ENCODE results near the genes MOGAT1 and KCNE4.

DNA sequence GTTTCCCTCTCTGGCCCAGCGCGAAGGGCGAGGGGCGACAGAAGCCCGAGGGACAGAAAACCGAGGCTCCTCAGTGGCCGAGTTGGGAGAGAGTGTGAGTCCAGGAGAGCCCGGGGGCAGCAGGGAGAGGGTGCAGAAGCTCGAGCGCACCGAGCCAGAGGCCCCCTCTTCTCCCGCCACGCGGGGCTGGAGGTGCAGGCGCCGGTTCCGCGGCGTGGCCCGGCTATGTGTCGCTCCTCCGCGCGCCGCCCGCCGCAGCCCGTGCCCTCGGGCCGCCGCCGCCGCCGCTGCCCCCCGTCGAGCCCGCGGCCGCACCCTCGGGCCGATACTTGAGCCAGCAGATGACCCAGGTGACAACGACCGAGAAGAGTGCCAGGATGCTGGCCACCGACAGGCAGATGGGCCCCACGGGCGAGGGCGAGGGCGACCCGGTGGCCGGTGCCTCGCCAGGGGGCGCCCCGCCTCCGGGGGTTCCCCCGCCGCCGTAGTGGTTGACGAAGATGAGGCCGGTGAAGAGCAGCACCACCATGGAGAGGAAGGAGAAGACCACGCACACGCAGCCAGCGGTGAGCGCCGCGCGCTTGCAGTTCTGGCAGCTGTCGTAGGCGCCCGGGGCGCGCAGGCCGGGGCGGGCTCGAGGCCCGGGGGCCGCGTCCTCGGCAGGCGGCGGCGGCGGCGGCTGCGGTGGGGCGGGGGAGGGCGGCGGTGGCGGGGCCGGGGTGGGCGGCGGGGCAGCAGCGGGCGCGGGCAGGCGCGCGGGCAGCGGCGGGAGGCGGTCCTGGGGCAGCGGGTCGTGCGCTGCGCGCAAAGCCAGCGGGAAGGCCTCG is 937 bp downstream of the ENSG00000288658 start:
- PRO-cap = no peak

GRCh38 chr2:222427669-222428421 is 3.5 kb downstream of the SGPP2 start:
- PRO-cap = no peak

DNA sequence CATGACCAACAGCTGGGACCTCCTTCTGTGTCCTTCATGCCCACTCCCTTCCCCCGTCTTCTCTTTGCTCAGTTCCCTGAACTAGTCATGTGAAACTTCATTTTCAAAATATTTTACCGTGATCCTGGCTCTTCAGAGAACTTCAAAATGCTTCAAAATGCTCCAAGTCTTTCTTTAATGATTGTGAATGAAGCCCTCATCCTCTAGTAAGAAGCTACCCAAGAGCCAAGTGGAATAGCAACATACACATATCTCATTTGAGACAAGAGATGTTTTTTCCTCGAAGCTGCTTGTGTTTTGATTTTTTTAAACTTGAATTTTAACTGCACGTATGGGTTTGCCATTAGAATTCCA is 91.8 kb downstream of the FARSB start:
- PRO-cap = no peak

DNA sequence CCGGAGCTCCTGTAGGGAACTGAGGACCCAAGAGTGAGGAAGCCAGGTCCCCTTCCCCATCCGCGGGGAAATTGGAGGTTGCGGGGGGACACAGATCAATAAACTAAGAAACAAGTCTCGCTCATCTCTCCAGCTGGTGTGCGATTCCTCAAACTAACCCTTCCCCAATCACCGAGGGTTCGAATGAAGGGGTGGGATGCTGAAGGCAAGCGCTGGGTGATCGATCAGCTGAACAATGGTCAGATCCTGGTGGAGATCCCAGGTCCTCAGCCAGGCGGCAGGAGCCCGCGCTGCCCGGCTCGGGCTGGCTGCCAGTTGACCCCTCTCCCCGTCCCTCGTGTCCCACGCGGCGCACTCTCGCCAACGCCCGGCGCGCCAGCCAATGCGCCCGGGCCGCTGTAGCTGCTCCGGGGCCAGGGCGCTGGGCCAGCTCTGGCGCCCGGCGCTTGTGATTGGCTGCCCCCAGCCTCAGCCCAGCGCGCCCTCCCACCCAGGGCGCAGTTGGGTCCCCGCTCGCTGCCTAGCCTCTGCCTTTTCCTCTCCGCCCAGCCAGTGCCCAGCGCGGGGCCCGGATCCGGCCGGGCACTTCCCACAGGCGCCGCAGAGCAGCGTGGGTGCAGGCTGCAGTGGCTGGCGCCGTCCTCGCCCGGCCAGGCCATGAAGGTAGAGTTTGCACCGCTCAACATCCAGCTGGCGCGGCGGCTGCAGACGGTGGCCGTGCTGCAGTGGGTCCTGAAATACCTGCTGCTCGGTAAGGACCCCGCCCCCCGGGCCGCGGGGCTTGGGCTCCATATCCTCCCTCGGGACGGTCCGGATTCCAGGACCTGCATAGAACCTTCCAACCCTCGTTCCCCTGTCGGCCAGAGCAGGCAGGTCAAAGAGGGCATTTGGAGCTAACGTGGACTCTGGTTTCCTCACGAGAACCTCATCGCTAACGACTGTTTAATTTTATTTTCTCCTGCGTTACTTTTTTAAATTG is at the start of gene MOGAT1:
TSS of gene MOGAT1 (plus strand) at position 530 of the 979 bp plus-strand sequence.
- PRO-cap = no peak

DNA sequence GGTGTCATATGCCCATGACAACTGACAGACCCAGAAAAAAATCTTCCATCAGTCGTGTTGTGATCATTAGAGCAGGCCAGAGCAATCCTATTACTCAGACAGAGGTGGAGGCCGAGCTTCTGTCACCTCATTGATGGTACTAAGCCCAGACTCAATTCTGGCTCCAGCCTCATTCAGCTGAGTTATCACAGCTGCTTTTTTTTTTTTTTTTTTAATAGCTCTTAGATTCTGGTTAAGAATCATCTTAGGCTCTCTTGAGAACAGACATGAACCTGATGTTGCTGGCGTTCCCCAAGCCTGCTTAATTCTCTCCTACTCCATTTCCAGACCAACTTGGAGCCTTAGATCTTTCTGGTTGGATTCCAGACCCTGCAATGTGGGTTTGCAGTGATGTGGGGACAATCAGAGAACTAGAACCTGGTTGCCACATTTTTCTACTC is 43.2 kb downstream of the MOGAT1 start:
- PRO-cap = no peak

GRCh38 chr2:222715719-222716056 is 44.2 kb downstream of the MOGAT1 start:
- PRO-cap = no peak

DNA sequence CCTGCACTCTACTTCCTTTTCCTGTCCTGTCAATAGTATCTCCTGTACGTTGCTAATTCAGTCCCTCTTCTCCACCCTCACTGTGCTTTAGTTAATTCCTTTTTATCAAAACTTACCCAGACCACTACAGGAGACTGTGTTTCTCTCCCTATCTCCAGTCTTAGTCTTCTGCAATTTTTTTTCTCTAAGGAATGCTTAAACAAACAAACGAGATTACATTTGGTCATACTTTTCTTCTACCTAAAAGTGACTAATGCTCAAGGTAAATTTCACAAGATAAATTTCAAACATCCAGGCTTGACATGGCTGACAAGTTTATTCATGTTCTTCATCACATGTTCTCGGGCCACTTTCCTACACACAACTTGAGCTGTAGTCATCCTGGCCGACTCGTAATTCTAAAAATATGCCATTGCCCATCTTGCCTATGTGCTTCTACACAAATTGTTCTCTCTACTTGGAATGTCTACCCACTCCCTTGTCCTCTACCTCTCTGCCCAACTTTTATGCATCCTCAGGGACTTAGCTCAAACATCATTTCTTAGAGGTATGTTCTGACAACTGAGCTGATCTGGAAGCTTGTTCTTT is 23.2 kb upstream of the ACSL3 start:
- PRO-cap = no peak

- PRO-cap = bidirectional peak, plus-strand start at chr2:222844587, minus-strand start at chr2:222844444
These were observed 16.5 kb upstream of the ACSL3 start for GRCh38 chr2:222844180-222844938.

GRCh38 chr2:222879186-222879842 is 18.5 kb downstream of the ACSL3 start:
- PRO-cap = no peak

GRCh38 chr2:223051675-223052435 is at the start of gene KCNE4:
Gene KCNE4, plus strand, starts transcription at chr2:223052190.
- PRO-cap = unidirectional peak, plus-strand start at chr2:223051978; bidirectional peak, plus-strand start at chr2:223052190, minus-strand start at chr2:223052097

- PRO-cap = no peak
These were observed 48.4 kb downstream of the WDFY1 start for GRCh38 chr2:223896629-223897159.

GRCh38 chr2:224221580-224221905 is 180.4 kb downstream of the FAM124B start:
- PRO-cap = no peak

- PRO-cap = no peak
These were observed 39.1 kb upstream of the FAM124B start for GRCh38 chr2:224440895-224441589.

DNA sequence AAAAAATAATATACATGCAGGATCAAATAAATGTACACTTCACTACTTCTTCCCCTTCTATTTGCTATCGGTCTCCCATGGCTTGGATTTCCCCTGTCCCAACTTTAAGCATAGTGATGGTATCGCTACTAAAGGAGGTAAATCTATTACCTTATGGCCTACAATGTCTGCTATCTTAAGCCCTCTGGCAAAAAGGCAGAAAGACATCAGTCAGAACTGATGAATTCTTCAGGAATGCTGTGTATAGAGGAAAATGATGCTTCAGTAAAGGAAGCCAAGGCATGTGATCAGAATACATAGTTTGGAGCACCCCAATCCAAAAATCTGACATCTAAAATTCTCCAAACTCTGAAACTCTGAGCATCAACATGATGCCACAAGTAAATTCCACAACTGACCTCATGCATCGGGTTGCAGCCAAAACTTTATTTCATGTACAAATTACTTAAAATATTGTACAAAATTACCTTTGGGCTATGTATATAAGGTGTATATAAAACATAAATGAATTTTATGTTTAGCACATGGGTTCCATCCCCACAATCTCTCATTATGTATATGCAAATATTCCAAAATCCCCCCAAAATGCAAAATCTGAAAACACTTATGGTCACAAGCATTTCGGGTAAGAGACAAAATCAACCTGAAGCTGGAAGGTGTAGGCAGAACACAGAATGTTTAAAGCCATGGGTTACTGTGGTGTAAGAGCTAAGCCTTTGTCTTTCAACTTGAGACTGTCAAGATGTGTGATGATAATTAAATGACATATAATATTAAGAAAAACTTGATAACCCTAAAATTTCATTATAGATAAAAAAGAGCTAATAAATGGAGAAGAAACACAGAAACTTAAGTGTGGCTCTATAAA is 66.2 kb downstream of the CUL3 start:
- PRO-cap = no peak

- PRO-cap = no peak
These were observed 30.0 kb downstream of the CUL3 start for GRCh38 chr2:224554866-224555948.

GRCh38 chr2:224580028-224580399 is 5.1 kb downstream of the CUL3 start:
- PRO-cap = no peak

DNA sequence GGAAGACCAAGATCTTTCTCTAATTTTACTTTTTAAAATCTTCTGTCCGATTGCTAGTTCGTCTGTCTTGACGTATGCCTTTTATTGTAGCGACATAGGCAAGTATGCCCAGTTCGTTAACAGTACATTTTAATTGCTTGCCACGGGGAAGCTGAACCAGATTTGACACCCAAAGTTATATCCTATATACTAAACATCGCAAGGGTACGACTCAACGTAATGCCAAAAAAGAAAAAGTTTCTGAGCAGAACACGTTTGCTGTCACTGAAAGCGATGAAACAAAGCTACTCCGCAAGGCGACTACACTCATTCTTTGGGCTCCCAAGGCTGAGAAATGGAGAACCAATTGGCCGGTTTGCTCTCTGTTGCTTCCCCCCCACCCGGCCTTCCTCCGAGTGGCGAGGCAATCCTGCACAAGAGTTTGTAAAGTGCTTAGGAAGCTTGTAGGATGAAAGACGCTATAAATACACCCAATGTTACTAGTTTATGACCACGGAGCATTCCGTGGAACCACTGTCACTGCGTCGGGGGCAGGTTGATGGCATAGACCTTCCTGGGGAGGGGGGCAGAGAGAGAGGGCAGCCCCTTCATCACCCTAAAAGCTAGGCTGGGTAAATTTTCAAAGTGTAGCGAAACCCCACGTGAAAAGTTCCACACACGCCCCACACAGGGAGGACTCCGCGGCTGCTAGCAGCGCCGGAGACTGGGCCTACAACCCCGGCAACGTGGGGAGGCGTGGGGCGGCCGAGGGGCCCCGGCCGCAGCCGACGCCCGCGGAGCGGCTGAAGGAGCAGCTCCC is 1.1 kb downstream of the CUL3 start:
- PRO-cap = no peak

DNA sequence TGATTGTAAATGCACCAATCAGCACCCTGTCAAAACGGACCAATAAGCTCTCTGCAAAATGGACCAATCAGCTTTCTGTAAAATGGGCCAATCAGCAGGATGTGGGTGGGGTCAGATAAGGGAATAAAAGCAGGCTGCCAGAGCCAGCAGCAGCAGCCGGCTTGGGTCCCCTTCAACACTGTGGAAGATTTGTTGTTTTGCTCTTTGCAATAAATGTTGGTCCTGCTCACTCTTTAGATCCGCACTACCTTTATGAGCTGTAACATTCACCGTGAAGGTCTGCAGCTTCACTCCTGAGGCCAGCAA is 59.7 kb downstream of the CCDC195 start:
- PRO-cap = no peak

DNA sequence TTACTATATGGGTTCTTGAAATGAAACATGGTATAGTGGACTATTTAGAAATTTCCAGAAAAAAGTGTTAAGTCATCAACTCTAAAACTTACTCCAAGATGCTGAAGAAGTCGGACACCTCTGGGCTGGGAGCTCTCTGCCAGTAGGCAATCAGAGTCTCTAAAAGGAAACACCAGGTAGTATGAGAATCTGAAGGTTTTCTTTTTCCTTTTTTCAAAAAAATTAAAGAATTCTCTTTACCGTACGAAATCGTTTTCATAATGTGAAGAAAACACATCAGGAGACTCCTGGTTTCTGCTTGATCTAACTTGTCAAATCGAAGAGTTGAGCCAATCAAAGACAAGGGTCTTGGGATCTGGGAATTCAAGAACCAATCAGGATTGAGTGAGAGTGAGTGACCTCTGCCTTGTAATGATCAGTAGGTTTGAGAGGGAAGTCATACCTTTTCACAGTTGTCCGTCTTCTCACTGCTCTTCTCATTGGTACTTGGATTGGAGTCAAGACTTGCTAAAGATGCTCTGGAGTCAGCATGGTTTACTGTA is 88.9 kb upstream of the CCDC195 start:
- PRO-cap = no peak

DNA sequence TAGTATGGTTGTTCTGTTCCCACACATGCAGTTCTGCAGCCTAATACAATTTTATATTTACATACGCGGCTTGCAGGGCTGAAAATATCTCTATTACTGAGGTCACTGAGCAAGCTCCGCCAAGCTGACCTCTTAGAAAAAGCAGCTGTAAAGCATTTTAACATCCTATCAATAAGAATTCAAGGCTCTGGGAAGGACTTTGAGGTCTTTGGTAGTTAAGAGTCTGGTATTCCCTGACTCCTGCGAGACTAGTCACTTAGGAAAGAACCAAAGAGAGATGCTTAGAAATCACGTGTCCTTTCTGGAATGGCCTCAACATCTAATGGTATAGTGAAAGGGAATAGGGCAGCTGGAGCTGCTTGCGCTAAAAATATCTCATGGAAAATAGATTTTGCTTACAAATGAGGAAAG is 59.2 kb downstream of the DOCK10 start:
- PRO-cap = no peak